Measurements from ENCODE around the genes C3orf38, CSNKA2IP, PROS1, OR5AC2, OR5H6, OR5H2 and GPR15.

GRCh38 chr3:81762007-81762416 lies 567 bp upstream of the GBE1 start:
- RRBS = no CpG with 5 or more reads among the region's 5 CpGs

DNA sequence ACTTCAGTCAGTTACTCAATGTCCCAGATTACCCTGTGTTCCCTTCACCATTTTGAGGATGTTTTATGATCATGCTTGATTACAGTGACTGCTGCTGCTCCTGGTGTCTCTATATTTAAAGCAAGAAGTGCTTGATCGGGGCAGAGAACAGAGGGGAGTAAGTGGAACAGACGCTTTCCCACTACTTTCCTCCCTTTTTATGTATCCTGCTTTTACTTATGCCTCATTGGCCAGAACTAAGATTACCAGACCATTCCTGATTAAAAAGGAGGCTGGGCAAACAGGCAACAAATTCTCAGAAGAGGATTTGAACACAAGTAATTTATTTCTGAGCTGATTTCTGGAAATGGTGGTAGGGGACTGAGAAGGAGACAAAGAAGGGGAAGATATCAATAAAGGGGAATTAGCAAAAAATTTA lies 612.1 kb downstream of the VGLL3 start:
- RRBS = no CpG with 5 or more reads among the region's 2 CpGs

GRCh38 chr3:87236793-87237316 lies 9.7 kb downstream of the CHMP2B start:
- RRBS = no CpG with 5 or more reads among the region's 5 CpGs

GRCh38 chr3:88149485-88150450 lies at the start of gene C3orf38:
Gene C3orf38 (plus strand): TSS chr3:88149959.
- RRBS = 2% methylated on average over 31 of the region's 60 CpGs

- RRBS = no CpG with 5 or more reads among the region's 15 CpGs
These were observed 39.5 kb downstream of the C3orf38 start for GRCh38 chr3:88189109-88189710.

DNA sequence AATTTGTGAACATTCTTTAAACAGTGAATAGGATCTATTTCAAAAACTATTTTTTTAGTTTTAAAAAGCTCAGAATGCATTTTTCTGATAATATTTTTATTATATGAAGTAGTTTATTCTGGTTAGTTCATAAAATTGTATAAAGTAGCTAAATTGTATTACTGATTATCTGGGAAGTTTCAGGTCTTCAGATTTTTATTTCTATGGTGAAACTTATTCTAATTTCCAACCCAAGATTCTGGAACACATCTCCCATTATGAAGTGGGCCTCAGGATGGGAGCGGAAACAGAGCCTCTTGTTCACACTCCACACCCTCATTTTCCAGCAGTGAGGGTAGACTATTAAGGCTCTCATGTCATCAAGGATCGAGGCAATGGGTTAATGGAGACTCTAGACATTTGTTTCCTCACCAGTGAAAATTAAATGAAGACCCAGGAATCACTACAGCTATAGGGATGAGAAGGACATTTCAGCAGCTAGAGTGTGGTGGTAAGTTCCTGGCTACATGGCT lies at the start of gene CSNKA2IP:
TSS of gene CSNKA2IP (plus strand) at position 303 of the 512 bp plus-strand sequence.
- RRBS = no CpG with 5 or more reads among the region's 2 CpGs

DNA sequence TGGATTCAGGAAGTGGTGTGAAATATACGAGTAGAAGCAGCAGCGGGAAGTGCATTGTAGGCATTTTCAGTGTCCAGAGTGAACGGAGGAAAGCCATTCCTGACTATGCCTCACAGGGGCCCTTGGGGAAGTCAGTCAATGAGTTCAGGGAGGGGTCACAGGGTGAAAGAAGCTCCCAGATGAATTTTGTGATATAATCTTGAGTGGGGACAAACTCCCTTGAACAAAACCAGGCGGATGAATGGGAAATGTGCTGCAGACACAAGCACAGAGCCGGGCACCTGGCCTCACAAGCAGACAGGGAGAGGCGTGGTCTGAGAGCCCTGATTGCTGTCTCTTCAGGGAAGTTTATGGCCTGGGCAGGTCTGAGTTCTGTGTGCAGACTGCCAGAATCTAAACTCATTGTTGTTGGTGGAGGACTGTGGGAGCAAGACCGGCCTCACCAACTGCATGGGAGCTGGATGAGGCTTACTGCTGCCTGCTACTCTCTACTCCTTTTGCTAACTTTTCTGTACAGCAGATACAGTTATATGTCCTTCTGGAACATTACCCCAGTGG lies 591.8 kb downstream of the EPHA3 start:
- RRBS = no CpG with 5 or more reads among the region's 7 CpGs

- RRBS = no CpG with 5 or more reads among the region's 4 CpGs
These were observed 818.5 kb downstream of the EPHA3 start for GRCh38 chr3:89925873-89926346.

DNA sequence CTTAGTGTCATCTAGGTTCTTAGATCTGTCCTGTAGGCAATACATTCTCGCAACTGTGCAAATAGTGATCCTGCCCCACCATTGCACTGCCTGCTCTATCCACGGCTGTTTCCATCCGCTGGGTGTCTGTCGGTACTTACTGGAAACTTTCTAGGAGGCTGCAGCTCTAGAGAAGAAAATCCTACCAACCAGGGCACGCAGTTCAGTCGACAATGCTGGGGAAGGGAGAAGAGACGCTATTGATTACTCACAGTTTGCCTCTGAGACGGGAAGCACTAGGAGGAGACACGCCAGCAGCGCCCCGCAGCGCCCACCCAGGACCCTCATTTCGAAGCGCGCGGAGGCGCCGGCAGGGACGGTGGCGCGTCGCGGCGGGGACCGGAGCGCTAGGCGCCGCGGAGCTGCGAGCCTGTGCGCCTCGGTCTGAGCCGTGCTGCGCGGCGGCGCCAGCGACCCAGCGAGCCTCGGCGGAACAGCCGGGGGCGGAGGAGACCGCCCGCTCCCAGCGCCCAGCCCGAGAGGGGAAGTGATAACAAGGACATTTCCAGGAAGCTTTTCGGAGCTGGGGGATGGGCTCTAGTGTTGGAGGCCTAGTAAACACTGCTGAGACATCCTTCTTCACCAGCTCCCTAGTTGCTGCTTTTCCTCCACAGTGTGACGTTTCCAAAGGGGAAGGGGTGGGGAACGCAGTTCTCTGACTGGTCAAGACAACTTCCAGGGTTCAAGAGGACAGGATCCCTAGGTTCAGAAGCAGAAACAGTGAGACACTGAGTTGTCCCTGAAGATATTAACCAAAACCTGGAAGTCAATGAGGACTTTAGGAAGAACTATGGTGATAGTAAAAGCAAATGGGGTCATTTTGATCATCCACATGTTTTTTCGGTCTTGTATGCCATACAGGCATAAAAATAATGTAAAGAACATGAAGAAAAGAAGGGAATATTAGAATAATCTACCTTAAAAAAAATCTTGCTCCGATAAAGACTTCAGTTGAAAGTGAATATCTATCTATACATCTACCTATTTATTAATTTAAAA lies at the start of gene PROS1:
TSS of gene PROS1 (minus strand) at position 474 of the 1,038 bp plus-strand sequence.
- RRBS = under 1% methylated on average over 12 of the region's 52 CpGs

GRCh38 chr3:94036415-94036956 lies 8.1 kb upstream of the STX19 start:
- RRBS = no CpG with 5 or more reads among the region's 6 CpGs

GRCh38 chr3:95120853-95121344 lies 1058.0 kb downstream of the NSUN3 start:
- RRBS = no CpG with 5 or more reads among the region's 4 CpGs

DNA sequence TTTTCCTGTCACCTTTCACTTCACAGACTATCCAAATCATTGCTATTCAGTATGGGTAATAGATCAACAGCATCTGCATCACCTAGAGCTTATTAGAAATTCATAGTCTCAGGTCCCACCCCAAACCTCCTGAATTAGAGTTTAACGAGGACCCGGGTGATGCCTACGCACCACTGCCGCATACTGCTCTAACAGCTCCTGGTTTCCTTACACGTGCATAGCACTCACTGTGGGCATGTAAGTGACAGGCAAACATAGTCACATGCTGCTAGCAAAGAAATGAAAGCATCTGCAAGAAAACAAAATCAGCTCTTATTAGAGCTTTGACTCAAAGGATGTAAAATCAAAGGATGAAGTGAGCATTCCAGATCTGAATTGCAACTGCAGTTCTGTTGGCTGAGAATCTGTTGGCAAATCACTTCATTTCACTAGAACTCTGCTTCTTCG lies 19.0 kb upstream of the RIOX2 start:
- RRBS = no CpG with 5 or more reads among the region's 6 CpGs

DNA sequence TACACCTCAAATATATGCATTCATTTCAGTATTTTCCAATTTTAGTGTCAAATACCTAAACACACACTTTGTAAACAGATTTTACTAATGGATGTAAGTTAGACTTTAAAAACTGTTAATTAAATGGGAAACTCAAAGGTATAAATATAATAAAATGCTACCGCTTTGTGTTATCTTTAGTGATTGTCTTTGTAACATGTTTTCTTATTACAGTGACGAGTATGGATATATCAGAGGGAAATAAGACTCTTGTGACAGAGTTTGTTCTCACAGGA lies at the start of gene OR5AC2:
TSS of gene OR5AC2 (plus strand) at position 222 of the 275 bp plus-strand sequence.
- RRBS = no CpG with 5 or more reads among the region's 2 CpGs

- RRBS = no CpG with 5 or more reads among the region's 4 CpGs
These were observed at the start of gene OR5H6 for GRCh38 chr3:98263834-98264419. Gene OR5H6 (plus strand): TSS chr3:98264244.

- RRBS = no CpG with 5 or more reads among the region's 2 CpGs
These were observed at the start of gene OR5H2 for GRCh38 chr3:98282188-98282689. Gene OR5H2 (plus strand): TSS chr3:98282505.

GRCh38 chr3:98531828-98532560 lies at the start of gene GPR15:
Gene GPR15 (plus strand): TSS chr3:98531978.
- RRBS = no CpG with 5 or more reads among the region's 11 CpGs

- RRBS = no CpG with 5 or more reads among the region's 3 CpGs
These were observed 37.3 kb downstream of the ST3GAL6 start for GRCh38 chr3:98800460-98800882.

DNA sequence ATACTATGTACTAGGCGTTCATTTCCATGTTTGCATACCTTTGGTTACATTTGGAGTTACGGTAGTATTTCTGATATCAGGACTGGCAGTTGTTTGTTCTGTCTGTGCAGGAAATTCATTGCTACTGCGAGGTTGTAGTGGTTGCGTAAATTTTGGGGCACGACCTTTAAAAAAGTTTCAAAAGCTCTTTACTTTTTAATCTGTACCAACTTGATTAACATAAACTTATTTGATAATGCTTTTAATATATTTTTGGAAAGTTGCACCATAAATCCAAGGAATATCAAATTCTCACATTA lies 48.0 kb downstream of the ST3GAL6 start:
- RRBS = no CpG with 5 or more reads among the region's 5 CpGs

GRCh38 chr3:99635269-99635701 lies 3.1 kb upstream of the COL8A1 start:
- RRBS = no CpG with 5 or more reads among the region's 1 CpG